Metanephros (tissue), 2 donors: ENCODE measurements around a stretch of chr22.

- RAMPAGE, long total RNA: no peak
Observed at GRCh38 chr22:19175285-19176402, 2.9 kb downstream of the SLC25A1 start.

- RAMPAGE, long total RNA: no peak
Observed at GRCh38 chr22:19291848-19292037, 224 bp upstream of the CLTCL1 start.

- RAMPAGE, long total RNA: no peak
Observed at GRCh38 chr22:19359701-19360935, 68.6 kb upstream of the CLTCL1 start.

DNA sequence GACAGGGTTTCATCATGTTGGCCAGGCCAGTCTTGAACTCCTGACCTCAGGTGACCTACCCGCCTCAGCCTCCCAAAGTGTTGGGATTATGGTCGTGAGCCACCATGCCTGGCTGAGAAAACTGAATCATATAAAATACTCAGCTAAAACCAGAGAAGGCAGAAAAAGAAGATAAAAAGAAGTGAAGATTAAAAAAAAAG lies 68.9 kb downstream of the HIRA start:
- RAMPAGE, long total RNA: no peak

- RAMPAGE, long total RNA: no peak
Observed at GRCh38 chr22:19403787-19404506, 27.6 kb downstream of the HIRA start.

DNA sequence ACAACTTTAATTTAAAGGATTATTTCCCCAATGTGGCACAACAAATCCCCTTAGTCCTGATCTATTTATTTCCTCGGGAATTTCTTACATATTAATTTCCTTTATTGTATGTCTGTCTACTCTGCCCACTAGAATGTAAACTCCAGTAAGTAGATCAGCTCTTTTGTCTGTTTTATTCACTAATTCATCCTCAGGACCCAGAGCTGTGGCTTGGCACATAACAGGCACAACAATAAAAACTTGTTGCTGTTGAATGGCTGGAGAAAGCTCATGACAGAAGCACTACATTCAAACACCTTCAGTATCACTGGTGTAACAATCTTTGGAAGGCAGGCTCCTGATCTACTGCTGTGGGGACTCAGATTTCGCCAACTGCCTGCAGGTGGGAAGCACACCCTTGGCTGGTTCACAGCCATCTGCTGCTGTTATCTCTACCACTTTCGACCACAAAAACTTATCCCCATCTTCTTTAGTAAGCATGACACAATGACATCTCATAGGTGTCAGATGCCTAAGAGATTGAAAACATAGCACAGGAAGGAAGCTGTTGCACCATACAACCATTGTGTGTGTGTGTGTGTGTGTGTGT lies 12.0 kb downstream of the HIRA start:
- RAMPAGE, long total RNA: no peak

DNA sequence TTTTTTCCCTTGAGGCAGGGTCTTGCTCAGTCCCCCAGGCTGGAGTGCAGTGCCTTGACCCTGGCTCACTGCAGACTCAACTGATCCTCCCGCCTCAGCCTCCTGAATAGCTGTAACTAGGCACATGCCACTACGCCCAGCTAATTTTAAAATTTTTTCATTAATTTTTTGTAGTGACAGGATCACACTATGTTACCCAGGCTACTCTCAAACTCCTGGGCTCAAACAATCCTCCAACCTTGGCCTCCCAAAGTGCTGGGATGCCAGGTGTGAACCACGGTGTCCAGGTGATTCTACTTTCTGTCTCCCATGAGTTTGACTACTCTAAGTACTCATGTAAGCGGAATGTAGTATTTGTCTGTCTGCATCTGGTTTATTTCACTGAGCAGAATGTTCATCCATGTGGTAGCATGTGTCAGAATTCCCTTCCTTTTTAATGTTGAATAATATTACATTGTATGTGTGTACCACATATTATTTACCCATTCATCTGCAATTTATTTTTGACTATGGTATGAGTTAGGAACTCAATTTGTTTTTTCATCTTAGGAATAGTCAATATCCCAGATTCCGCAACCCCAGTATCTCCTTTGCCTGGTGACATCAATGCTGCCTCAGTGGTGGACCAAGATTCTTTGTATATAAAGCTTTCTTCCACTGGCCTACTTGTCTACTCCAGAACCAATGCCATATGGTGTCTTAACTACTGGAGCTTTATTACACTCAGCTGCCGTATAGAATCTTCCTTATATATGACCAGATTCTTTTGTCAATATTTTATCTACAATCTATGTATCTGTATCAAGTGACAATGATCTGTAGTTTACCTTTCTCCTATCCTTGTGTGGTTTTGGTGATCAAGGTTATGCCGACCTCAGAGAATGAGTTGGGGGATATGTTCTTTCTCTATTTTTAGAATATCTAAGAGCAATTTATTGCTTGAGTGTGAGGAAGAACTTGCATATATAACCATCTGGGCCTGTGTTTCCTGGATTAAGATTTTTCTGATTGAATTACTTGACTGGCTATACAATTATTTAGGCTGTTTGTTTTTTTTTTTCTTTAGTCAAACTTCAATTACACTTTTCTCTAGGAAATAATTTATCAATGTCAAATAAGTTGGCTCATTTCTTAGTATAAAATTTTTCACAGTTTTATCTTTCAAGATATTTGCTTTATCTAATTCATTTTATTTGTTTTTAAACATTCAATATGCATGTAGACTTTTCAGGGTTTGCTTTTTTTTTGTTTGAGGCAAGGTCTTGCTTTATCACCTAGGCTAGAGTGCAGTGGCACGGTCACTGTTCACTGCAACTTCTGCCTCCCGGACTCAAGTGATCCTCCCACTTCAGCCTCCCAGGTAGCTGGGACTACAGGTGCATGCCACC lies 13.8 kb upstream of the C22orf39 start:
- RAMPAGE, long total RNA: no peak

GRCh38 chr22:19598067-19598975 lies 74.1 kb upstream of the CLDN5 start:
- RAMPAGE, long total RNA: no peak

DNA sequence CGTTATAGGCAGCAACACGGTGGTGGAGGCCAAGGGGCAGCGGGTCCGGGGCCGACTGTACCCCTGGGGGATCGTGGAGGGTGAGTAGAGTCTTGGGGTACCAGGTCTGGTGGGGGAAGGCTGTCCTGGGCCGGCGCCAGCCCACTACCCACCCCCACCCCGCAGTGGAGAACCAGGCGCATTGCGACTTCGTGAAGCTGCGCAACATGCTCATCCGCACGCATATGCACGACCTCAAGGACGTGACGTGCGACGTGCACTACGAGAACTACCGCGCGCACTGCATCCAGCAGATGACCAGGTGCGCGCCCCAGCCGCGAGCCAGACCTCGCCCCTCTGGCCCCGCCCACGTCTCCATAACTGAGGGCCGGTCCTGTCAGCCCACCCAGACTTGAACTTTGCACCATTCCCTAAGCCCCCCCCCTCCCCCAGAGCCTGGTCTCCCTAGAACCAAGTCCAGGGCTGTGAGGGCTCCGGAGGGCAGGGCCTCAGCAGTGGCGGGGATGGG lies 1.6 kb upstream of the GP1BB start:
- RAMPAGE, long total RNA: no peak

GRCh38 chr22:19722165-19722574 lies 1.2 kb upstream of the GP1BB start:
- RAMPAGE, long total RNA: no peak

GRCh38 chr22:19766833-19767581 lies 6.4 kb downstream of the TBX1 start:
- RAMPAGE, long total RNA: no peak

DNA sequence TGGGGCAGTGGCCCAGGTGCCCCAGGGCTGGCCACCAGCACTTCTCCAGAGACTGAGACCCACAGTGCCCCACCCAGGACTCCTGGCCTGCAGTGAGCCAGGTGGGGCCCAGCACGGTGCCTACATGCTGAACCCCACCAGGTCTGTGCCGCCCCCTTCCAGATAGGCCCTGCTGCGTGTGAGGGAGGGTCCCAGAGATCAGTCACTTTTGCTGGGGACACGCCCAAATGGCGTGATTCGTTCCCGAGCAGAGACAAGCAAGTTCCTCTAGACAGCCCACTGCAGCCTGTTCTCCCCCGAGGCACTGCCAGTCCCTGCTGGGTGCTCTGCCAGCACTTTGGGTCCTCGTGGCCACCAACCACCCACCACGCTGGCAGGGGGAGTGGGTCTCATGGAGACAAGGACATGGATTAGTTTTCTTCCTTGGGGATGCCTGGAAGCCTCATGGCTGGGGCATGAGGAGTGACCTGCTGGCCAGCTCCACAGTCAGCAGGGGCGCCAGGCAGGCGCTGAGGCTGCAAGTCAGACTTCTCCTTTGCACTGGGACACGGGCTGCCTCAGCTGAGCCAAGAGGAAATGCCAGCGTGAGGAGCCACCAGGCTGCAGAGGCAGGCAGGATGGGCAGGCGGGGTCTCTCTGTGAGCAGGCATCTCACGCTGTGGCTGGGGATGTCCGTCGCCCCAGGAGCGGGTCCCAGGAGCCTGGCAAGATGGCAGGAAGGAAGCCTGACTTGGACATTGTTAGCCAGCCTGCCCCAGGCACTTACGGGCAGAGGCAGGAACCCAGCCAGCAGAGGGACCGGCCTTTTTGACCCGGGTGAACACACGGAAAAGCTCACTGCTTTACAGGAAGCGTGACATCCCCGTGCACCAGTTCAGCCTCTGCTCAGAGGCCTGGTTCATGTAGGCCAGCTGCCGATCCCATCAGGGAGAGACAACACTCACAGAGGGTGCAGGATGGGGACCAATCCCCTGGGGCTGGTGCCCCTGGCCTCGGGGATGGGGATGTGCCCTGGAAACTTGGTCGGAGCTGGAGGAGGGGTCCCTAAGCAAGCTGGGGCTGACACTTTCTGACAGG lies 10.3 kb downstream of the GNB1L start:
- RAMPAGE, long total RNA: no peak

GRCh38 chr22:19874269-19875287 lies 19.9 kb upstream of the GNB1L start:
- RAMPAGE, long total RNA: no peak

DNA sequence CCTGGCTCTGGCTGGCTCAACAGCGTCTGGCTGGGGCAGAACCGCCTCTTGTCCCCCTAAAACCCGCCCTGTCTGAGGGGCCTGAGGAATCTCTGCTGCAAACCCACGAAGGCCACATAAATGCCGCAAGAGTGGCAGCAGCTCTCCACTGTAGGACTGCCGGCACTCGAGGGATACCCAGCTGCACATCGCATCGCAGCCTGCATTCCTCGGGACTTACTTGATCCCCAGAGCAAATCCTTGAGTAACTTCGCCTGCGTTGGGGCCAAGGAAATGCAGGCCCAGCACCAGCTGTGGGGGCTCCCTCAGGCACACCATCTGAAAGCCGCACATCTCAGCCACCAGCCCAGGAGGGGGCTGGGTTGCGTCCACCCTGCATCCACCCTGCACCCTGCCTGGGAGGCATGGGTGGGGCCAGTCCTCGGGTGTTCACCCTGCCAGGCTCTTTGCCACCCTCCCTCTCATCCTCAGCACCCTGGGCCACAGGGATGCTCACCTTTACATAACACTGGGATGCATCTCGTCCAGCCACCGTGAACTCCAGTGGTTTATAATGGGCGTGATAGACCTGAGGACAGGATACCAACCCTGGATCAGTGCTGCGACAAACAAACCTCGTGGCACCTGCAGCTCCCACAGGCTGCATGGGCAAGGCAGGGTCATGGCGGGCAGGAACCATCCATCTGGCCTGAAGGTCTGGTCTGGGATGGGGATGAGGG lies 23.4 kb upstream of the GNB1L start:
- RAMPAGE, long total RNA: no peak

DNA sequence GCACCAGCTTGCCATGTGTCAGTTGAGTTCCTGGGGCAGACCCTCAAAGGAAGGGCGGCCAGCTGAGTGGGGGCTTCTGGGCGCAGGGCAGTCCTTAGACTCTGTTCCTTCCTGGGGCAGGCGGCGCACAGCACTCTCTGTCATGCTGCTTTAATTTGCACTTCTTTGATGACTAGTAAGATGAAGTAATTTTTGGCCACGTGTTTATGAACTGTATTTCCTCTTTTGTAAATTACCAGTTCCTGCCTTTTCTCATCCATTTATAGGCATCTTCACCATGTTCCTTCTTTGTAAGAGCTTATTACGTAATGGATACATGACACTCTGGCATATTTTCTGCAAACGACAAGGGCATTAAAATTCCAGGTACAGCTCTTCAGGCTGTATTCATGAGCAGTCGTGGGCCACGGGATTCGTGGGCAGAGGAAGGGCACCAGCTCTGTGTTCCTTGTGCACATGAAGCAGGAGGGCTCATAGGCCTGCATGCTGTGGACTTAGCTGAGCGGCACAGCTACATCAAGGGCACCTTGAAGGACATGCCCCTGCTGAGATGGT lies 32.3 kb upstream of the GNB1L start:
- RAMPAGE, long total RNA: no peak

- RAMPAGE, long total RNA: no peak
Observed at GRCh38 chr22:19909533-19910823, 31.6 kb upstream of the COMT start.

- RAMPAGE, long total RNA: no peak
Observed at GRCh38 chr22:19969065-19970258, 27.8 kb upstream of the TXNRD2 start.

DNA sequence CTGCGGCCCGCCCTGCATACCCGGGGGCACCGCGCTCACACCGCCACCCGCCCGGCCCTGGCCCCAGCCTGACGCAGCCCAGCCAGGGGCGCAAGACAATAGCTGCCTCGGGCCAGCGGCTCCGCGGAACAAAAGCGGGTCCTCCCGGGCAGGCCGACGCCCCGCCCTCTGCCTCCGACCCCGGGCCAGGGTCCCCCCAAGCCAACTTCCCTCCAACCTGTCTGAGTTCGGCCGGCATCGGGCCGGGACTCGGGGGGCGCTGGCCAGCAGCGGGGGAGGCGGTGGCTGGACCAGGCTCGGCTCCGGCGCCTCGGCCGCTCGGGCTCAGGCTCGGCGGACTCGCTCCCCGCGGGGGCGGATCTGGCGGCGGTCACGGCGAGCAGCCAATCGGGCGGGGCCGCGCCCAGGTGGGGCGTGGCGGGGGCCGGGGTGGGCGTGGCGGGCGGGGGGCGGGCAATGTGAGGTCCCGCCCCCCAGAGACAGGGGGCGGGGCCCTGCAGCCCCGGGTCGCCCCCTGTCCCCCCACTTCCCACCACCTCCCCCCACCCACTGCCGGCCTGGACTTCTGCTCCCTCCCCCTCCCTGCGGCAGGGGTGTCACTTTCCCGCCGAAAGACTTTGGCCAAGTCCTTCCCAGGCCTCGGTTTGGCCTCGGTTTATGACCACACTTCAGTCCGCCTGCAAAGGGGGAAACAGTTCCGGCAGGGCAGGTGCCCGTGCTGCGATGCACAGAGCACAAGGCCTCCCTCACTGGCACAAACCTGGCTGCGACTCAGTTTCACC lies 29.6 kb downstream of the ARVCF start:
- RAMPAGE, long total RNA: no peak

DNA sequence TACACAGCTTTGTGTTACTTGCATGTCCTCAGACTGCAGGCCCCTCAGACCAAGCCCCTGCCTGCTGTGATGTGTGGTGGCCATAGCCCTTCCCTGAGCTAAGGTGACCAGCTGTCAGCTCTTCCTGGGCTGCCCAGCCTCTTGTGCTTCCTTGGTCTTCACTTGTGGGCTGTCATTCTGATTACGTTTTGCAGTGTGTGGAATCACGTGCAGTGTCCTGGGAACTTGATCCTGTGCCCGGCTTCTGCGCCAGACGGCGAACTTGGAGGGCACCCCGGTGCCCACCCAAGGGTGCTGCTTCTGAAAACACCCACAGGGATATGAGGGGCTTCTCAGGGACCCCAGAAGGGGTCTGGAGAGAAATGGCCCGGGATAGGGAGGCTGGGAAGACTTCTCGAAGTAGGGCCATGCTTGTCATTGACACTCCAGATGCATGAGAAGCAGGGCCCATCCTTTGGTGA lies 1.6 kb downstream of the TANGO2 start:
- RAMPAGE, long total RNA: no peak

DNA sequence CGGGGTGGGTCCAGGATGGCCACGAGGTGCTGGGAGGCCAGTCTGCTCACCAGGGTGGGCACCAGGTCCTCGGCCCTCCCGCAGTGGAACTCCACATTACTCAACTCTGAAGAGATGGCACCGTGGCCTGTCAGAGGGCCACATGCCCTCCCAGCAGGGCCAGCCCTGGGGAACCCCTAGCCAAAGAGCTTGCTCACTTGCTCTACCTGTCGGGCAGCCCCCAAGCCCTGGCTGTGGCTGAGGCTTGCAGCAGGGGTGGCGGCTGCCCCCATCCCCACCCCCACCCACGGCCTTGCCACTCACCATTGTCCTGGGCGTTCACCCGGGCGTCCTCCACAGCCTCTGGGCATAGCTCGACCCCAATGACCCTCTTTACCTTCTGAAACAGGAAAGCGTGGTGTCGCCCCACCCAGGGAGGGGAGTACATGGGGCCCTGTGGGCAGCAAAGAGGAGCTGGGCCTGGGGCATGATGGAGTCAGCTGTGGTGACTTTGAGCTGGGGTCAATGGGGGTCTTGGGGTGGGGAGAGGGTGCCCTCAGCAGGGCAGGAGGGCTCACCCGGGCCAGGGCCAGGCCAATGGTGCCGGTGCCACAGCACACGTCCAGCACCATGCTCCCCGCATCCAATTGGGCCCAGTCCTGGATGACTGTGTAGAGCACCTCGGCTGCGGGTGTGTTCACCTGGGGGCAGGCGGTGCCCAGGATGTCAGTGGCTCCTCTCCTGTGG lies 2.6 kb upstream of the RANBP1 start:
- RAMPAGE, long total RNA: no peak